Aorta (tissue), 1 donor: ENCODE measurements around a stretch of chr5.

- PRO-cap: no peak
Observed at GRCh38 chr5:142808467-142808947, 38.3 kb downstream of the ARHGAP26 start.

DNA sequence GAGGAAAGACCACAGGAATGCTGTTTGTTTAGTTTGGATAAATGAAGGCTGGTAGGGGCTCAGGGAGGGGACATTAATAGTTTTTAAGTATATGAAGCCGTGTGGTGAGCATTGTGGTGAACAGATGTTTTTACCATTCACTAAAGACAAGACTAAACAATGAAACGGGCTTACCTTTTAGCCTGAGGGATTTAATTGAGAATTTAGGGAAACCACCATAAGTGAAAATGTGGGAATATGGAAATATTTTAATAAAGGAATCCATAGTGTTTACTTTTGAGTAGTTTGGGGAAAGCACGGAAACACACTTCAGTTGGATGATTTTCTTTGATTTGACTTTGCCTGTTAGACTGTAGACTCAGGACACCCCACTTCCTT lies 130.9 kb downstream of the ARHGAP26 start:
- PRO-cap: no peak

DNA sequence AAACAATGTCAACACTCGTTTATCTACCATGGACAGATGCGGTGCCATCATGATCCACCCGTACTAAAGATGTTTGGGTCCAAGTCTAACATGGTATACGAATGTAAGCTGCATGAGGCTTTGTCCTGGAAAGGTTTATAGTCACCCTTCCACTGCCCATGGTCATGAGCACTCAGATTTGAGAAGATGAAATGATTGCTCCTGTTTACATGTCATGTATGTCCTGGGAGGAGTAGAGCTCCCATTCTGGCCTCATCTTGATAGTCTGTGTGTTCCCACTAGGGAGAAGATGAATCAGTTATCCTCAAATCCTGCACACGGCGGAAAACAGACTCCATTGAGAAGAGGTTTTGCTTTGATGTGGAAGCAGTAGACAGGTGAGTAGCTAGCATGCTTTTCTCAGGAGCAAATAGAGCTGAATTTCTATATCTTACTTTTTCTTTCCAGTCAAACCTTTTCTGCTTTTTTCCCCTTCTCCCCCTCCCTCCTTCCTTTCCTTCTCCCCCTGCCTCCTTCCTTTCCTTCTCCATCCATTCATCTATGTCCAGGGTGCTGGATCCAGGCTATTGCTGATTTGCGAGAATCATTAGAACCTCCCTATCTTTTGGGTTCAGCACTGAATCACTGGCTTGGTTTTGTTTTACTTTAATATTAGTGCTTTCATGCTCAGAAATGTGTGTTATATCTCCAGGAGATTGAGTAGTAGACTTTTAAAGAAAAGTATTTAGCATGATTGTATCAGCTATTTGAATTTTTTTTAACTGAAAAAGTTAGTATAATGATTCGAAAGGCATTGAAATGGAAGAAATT lies 142.9 kb downstream of the ARHGAP26 start:
- PRO-cap: no peak

DNA sequence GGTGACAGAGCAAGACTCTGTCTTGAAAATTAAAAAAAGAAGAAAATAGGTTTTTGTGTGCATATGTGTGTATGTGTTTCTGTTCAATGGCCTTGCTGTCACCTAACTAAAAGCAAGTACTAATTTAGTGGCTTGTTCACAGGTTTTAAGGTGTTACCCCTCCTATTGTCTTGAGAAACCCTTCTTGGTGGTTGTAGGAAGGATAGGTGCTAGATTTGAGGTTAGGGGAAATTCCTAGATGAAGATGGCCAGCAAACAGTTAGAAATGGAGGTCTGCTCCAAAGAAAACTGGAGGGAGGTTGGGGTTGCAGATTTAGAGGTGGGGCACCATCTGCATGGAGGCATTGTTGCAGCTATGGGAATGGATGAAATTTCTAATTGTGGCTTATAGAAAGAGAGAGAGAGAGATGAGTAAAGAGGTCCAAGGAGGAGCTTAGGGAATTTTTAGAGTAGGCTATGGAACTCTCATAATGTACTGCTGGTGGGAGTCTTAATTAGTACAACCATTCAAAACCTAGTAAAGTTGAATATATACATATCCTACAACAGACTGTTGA lies 226.4 kb downstream of the ARHGAP26 start:
- PRO-cap: no peak

DNA sequence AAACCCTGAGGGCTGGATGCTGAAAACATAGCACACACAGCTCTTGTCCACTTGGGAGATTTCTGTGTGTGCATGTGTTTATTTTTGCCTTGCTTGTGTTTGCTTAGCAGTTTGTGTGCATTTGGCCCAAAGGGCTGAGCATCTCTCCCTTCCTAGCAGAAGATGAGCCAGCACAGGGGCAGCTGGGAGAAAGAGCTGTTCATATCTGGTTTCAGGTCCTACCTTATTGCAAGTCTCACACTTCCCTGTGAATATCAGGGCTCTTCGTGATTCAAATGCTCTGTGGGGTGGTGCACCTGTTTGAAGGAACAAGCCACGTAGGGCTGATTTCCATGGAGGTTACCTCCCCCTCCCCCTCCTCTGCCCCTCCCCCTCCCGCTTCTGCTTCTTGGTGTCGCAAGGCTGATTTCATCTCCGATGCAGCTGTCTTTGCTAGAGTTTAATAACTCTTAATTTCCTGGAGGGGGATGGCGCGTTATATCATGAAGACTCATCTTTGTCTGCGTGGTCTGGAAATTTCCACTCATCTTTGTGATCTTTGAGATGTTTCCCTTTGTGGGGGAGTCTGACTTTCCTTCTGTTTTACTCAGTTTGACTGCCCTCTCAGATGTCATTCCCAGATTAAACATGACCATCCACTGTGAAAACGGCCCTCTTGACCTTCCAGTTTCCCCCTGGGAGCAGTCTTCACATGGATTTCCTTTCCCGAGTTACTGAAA lies 296.7 kb downstream of the ARHGAP26 start:
- PRO-cap: no peak

DNA sequence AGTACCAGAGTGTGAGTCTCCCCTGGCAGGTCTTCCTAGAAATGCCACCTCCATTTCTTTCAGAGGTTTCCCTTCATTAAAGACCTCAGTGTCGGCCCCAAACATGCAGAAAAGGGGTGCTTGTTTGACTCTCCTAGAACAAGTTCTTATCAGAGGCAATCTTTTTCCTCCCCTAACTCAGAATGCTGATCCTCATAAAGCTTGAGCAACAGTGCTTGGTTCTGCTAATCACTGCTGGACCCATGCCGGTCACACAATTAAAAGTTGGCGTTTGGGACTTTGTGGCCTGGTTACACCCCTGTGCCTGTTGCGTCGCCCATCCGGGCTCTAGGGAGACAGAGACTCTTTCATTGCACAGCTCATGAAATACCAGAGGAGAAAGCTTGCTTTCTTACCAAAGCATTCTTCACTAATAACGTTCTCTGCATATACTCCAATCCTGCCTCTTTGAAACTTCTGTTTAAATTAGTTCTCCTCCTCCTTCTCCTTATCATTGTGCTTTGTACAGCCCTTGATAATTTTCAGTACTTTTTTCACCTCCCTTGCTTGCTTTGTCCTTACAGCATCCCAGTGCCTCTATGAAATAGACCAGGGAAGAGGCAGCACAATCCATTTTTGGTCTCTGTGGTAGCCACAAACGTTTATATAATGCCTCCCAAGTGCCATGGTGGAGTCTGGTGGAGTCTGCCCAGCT lies 301.0 kb downstream of the NR3C1 start:
- PRO-cap: no peak

DNA sequence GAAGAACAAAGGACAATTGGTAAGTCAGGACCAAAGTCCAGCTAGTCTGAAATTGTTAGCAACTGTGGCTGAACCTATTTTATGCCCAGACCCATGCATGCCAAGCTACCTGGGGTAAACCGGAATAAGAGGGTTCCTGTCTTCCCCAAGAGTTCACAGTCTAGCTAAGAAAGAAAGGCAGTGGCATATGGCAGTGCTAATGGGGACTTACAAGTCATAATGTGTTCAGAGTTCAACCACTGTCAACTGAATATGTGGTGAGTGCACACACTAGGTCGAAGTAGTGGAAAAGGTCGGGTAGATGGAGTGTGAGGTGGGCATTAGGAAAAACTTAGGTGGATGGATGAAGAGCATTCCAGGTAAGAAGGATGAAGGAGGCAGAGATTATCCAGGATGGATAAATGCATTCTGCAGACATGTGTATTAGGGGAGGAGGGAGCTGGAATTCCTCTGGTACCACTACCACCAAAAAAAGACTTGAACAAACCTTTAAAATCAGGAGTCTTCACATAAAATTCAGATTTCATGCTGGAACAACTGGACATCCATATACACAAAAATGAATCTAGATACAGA lies 253.2 kb downstream of the NR3C1 start:
- PRO-cap: no peak

GRCh38 chr5:143220581-143221480 lies 182.7 kb downstream of the NR3C1 start:
- PRO-cap: no peak

DNA sequence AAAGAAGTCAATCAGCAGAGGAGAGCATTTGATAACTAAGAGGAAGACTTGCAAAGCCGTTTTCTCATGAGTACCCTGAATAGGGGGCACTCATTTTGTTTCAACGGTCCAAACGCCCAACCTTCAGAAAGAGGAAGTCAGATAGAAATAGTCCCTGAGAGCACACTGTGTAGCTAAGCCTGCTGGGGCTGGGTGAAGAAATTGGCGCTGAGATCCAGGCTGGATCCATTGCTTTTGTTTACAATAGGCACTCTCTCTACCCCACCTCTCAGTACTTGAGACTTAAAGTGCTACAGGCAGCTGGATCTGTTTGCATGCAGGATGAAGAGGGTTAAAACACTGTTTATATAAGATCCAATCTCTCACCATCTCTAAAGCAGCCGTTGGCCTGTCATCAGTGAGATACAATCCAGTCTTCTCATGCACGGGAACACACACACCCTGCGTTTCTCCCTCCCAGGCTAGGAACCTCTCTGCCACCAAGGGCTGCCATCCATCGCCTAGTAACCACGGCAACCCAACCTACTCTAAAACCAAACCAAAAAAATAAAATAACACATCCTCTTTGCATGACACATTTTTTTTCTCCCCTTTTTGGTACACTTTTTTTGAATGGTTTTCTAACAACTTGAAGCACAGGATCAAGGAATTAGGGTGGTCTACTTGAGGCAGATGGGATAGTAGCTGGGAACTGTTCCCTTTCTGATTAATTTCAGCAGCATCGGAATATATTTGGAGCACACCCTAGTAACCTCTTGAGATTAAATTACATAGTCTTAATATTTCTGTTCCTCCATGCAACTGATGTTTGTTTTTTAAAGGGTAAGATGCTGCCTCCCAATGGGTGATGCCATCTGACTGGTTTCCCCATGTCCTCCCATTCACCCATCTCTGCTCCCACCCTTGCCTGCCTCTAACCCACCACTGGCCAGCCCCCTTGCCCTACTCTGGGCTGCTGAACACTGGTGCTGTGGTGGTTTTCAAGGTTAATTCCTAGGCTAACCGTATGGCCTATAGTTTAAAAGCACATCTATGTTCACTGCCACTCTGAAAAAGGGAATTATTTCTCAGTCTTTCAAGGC lies 180.5 kb downstream of the NR3C1 start:
- PRO-cap: no peak

DNA sequence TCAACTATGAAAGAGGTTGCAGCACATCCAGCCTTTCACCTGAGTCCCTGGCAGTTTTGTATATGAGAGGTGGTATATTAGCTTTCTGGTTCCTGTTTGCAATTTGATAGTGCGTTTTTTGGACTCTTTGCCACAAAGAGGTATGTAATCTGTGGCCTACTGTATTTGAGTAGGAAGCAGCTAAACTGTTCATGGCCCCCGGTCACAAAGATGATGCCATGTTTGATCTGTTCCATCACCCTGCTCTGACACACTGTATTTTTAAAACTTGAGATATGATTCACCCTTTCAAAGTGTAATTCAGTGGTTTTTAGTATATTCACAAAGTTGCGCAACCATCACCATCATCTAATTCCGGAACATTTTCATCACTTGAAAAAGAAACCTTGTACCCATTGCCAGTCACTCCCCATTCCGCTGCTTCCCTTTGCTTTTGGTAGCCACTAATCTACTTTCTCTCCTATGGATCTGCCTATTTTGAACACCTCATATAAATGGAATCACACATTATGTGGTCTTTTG lies 141.8 kb downstream of the NR3C1 start:
- PRO-cap: no peak

DNA sequence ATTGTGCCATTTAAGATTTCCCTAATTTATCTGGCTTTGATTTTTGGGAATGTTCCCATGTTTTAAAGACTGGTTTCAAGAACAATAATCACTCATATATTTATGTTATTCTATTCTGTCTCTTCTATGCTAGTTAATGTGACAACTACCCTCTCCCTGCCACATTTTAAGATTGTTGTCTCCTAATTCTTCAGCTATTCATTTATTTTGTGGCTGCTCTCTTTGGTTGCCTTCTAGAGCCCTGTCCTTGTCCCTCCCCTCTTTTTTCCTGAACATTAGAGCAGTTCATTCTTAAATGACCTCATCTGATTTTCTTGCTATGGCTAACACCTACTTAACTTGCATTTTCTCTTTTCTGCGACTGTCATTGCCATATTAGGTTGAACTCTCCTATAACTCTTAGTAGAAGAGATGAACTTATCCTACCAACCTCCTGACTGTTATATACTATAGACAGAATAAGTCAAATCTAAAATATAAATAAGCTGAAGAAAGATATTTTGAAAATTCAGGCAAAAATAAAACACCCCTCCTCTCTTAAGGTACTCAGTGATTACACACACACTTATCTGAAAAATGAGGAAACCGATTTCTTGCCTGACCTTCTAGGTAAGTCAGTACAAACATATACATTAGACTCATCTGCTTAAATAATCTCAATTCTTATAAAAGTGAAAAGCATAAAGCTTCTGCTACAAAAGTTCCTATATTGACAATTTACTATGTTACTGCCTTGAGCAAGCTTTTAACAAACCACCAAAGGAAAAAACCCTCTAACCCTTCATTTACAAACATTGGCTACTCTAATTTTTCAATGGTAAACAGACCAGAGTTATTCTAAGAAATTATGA lies 15.9 kb downstream of the NR3C1 start:
- PRO-cap: no peak

- PRO-cap: no peak
Observed at GRCh38 chr5:143733770-143734010, 78.3 kb upstream of the HMHB1 start.

- PRO-cap: no peak
Observed at GRCh38 chr5:143887103-143887648, 75.2 kb downstream of the HMHB1 start.

GRCh38 chr5:144189524-144190487 lies 19.1 kb downstream of the KCTD16 start:
- PRO-cap: no peak

GRCh38 chr5:146027584-146028187 lies 77.7 kb downstream of the PLAC8L1 start:
- PRO-cap: no peak

GRCh38 chr5:146040607-146041084 lies 64.7 kb downstream of the PLAC8L1 start:
- PRO-cap: no peak

- PRO-cap: no peak
Observed at GRCh38 chr5:146042466-146043440, 62.6 kb downstream of the PLAC8L1 start.

DNA sequence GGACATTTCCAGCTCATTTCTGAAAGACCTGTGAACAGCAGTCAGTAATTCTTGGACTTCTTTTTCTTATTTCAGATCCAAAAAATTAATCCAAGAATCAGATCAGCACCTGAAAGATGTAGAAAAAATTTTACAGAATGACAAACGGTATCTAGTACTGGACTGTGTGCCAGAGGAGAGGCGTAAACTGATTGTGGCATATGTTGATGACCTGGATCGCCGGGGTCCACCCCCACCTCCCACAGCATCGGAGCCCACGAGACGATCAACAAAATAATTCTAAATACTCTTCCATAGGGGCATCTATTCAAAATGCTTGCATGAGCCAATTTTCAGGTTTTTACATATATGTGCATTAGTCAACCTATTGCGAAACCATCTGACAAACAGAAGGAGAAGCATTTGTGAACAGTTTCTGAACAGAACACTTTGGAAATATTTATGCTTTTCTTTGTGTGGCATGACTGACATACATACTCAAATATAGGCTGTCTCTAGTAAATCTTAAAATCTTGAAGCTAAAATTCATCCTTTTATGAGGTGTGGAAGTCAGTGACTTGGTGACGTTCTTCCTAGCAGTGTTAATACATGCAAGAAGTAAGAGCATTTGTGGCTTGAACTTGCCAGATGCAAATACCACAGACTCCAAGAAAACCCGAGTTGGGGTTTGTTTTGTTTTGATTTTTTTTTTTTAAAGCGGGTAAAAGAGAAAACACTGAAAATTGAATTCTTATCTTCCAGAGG lies 5.5 kb downstream of the GPR151 start:
- PRO-cap: no peak

DNA sequence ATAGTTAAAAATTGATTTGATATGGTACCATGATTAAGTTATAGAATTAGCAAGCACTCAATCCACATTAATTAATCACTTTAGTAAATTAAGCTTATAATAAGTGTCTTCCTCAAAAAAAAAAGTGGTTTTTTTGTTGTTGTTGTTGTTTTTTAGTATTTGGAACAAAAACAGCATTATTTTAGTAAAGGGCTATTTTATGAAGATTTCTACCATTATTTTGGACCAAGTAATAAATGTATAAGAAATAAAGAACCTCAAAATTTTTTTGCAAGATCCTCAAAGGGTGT lies 70.1 kb upstream of the STK32A start:
- PRO-cap: unidirectional peak, minus-strand start at position 125 of the sequence

- PRO-cap: no peak
Observed at GRCh38 chr5:147482406-147482657, 27.5 kb downstream of the DPYSL3 start.